ENCODE measurements around the gene IZUMO2.

DNA sequence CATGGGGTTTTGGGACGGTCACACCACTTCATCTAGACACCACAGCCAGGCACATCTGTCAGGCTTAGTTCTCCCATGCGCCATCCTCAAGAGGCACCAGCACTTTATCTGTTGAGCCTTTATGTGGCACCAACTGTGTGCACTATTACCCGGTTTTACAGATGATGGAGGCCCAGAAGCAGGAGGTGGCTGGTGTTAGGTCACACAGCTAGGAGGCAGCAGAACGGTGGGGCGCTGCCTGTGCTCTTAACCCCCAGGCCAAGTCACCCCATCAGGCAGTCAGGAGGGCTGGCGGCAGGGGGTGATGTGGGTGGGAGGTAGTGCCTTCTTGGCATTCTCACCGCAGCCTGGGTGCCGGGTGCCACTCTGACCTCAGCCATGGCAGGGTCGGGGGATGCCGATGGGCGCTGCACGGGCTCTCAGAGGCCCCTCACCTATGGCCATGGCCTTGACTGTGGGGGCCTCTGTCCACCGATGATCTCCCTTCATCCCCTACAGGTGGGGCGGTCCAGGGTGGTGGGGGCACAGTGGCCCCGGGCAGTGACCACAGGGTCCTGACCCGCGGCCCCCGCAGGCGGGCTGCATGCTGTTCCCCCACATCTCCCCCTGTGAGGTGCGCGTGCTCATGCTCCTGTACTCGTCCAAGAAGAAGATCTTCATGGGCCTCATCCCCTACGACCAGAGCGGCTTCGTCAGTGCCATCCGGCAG, 10.8 kb downstream of the PNKP start:
- PRO-cap, 5 experiments = no peak in any of the 5 experiments
- RAMPAGE, long total RNA, 2 experiments = no peak in any of the 2 experiments
- RRBS = no CpG with 5 or more reads among the region's 26 CpGs

DNA sequence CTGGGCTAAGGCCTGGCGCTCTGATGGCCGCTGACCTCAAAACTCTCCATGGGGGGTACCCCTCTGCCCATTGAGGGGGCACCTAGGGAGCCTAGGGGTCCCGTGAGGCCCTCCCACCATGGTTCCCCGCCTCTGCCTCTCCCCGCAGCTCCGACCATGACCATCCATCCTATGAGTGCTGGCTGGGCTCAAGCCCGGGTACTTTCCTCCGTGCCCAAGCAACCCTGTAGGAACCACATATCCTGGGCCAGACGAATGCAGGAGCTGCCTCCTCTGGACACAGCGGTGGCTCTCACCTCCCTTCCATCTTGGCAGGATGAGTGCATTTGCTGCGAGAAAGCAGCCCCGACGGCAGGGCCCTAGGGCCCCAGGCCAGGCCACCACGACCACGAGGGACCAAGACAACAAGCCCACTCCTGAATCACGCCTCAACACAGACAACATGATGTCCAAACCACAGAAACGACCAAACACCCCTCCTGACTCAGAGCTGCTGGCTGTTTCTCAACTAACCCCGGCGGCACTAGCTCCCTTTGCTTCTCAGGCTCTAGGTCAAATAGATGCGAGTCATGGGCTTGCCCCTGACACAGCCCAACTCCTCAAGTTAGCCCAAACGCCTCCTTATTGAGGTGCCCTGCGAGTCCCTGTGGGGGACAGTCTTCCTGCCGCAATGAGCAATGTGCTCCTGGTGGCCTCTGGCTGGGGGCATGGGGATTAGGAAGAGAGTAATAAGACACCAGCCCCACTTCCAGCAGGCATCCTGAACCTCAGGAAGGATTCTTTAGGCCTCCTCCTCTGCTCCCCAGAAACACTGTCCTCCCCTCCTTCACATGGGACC, 7.2 kb upstream of the ATF5 start:
- PRO-cap, 5 experiments = peak in 1 of 5 experiments; most common plus-strand start position 559 of the sequence (in 1); most common minus-strand start position 444 of the sequence (in 1)
- RAMPAGE, long total RNA, 2 experiments = no peak in any of the 2 experiments
- RRBS = no CpG with 5 or more reads among the region's 23 CpGs

GRCh38 chr19:49972005-49972429, 11.0 kb upstream of the SIGLEC11 start:
- PRO-cap, 5 experiments = no peak in any of the 5 experiments
- RAMPAGE, long total RNA, 2 experiments = no peak in any of the 2 experiments
- RRBS = 4% methylated on average over 2 of the region's 13 CpGs

DNA sequence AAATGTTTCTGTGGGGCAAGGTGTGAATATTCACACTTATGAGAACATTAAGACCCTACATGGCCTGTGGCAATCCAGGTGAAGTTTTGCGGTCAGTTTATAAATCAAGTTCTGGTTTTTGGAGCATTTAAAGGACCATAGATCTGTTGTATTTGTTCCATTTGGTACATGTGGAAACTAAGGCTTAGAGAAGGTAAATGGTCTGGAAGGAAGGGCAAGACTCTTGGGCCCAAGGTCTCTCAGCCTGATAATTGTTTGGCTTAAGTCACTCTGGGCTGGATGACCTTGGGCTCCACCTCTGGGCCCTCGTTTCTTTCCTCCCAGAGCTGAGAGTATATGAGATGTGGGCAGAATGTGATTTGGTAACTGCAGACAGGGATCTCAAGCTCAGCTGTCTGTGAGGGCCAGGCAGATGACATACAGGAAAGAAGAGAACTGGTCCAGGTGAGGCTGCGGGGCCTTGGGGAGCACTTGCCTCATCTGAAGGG, 1.4 kb downstream of the ZNF473 start:
- PRO-cap, 5 experiments = no peak in any of the 5 experiments
- RAMPAGE, long total RNA, 2 experiments = no peak in any of the 2 experiments
- RRBS = no CpG with 5 or more reads among the region's 3 CpGs

DNA sequence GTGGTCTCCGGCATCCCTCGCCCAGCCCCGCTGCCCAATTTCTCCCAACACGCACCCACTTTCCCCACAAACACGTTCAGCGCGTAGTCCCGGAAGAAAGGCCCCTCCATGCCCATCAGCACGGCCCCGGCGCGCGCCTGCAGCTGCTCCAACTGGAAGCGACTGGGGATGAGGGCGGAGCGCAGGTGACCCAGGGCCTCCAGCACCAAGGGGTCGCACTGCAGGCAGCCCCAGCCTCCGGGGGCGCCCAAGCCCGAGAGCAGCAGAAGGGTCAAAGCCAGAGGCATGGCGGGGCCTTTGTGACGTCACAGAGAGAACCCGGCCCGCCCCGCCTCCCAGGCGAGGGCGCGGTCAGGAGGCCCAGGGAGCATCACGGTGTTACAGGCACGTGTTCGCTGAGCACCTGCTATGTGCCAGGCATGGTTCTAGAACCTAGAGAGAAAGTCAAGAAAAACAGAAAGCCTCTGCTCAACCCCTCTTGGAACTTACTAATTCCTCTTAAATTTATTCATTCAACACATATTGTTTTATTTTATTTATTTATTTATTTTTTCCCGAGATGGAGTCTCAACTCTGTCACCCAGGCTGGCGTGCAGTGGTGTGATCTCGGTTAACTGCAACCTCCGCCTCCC, at the start of gene IZUMO2:
IZUMO2 (minus strand) TSS at position 374 of the 632 bp plus-strand sequence.
- PRO-cap, 5 experiments = no peak in any of the 5 experiments
- RAMPAGE, long total RNA, 2 experiments = no peak in any of the 2 experiments
- RRBS = 22% methylated on average over 19 of the region's 35 CpGs

DNA sequence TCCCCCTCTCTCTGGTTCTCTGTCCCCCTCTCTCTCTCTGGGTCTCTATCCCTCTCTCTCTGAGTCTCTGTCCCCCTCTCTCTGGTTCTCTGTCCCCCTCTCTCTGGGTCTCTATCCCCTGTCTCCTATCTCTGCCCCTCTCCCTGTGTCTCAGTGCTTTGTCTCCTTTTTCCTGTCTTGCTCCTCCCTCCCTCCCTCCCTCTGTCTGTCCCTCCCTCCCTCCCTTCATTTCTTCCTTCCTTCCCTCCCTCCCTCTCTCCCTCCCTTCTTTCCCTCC, 6.7 kb upstream of the IZUMO2 start:
- PRO-cap, 5 experiments = no peak in any of the 5 experiments
- RAMPAGE, long total RNA, 2 experiments = no peak in any of the 2 experiments

DNA sequence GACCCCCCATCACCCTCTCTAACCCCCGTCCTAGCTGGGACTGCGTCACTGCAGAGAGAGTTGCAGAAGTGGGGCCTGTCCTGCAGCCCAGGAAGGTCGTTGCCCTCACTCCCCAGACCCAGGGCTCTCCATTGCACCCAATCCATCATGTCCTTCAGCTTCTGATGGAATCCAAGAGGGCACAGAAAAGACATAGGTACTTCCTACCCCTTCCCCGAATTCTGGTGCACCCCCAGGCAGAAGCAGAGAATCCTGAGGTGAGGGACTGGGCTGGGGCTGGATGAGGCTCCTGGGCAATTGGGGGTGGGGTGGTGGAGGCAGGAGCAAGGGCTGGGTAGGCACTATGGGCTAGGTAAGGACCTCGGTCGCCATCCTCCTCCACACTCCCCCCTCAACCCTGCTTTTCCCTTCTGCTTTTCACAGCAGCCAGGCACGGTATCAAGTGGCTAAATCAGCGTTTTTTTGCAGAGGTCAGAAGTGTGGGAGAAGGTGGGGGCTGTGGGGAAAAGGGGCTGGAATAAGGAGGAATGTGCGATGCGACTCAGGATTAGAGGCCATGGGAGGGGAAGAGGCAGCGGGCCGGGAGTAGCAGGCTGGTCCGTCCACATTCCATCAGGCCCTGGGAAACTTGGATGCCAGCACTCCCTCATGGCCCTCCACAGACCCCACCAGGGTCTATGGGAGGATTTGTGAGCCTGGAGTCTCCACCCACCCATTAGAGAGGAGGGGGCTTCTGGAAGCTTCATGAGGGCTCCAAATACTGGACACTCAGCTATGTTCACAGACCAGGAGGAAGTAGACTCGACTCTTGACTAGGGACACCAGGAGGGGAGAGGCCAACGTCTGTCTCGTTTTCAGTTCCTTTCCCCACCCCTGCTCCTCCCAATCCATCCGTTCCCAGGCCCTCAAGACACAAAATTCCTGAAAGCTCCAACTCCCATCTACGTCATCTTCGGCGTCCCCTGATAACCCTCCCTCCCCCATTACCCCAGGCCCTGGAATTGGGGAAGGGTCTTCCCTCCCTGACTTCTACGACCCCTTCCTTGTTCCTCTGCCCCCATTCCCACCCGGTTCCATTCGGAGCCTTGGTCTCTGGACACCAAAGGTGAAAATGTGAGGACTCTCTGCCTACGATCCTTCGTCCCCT, 3.1 kb upstream of the KCNC3 start:
- PRO-cap, 5 experiments = peak in 1 of 5 experiments; most common plus-strand start position 547 of the sequence (in 1); most common minus-strand start position 384 of the sequence (in 1)
- RAMPAGE, long total RNA, 2 experiments = no peak in any of the 2 experiments
- RRBS = no CpG with 5 or more reads among the region's 25 CpGs

DNA sequence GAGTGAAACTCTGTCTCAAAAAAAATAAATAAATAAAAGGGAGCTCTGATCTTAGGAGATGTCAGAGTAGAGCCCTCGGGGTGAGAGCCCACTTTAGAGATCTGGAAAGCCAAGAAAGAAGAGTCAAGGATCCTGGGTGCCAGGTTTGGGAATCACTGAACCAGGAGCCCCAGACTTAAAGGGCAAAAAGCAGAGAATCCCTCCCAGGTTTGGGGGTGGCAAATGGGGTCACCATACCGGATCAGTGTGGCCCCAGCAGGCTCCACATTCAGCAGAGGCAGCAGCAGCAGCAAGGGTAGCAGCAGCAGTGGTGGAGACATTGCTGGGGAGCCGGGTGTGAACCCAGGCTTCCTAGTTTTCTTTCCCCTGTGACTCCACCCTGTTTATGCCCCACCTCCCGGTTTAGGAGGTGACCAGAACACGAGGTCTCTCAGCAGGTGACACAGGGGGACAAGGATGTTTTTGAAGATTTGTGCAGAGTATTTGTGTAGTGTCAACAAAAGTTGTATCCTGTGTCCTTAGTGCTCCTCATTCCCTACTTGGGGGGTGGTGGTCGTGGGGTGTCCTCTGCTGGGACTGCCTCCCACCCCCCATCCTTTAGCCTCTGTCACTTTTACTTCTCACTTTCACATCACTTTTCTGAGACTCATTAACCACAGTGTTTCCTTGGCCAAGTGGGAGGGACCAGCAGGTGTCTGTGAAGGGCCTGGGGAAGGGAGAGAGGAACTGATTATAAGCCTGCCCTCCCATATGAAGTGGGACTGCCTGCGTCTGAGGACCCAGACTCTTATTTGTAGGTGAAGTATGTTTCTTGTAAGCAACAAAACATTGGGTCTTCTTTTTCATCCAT, 15.5 kb upstream of the KCNC3 start:
- PRO-cap, 5 experiments = peak in 3 of 5 experiments; most common minus-strand start position 332 of the sequence (in 3)
- RAMPAGE, long total RNA, 2 experiments = start-site peak on the minus strand in 1 of 2 experiments, centred at position 328 of the sequence, 22 reads per replicate
- RRBS = 84% methylated on average over 3 of the region's 7 CpGs

- PRO-cap, 5 experiments = no peak in any of the 5 experiments
- RAMPAGE, long total RNA, 2 experiments = no peak in any of the 2 experiments
- RRBS = no CpG with 5 or more reads among the region's 9 CpGs
Measured at GRCh38 chr19:50380211-50380540, 3.9 kb downstream of the NR1H2 start.

DNA sequence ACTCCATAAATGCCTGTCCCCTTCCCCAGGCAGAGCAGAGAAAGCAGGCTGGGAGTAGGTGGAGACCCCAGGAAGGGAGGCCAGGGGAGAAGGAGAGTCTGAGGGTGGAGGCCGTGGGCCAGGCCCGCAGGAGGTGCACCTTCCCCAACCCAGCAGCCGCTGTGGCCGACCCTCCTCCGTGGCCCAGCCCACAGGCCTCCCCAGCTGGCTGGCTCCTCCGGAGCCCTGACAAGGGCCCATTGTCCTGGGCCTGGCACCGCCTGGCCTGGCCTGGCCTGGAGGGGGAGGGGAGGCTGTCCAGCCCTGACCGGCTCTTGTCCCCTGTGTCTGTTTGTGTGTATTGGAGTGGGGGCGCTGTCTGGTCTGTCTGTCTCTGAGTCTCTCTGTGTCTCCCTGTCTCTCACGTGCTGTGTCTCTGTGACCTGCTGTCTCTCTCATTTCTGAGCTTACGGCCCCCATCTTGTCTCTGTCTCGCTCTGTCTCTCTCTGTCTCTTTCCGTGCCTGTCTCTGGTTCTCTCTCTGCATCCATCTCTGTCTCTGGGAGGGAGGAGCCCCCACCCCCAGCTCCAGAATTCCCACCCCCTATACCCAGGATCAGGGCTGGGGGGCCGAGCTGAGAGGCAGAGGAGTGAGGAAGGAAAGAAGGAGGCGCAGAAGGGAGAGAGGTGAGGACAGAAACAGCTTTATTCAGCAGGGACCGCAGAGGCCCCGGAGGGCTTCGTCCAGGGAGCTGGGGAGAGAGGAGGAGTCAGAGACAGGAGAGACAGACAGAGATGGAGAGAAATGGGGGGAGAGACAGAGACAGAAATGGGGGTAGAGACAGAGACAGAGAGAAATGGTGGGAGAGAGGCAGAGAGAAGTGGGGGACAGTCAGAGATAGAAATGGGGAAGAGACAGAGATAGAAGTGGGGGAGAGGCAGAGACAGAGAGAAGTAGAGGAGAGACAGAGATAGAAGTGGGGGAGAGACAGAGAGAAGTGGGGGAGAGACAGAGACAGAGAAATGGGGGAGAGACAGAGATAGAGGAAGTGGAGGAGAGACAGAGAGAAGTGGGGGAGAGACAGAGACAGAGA, 14.0 kb downstream of the JOSD2 start:
- PRO-cap, 5 experiments = no peak in any of the 5 experiments
- RAMPAGE, long total RNA, 2 experiments = no peak in any of the 2 experiments
- RRBS = 31% methylated on average over 2 of the region's 18 CpGs

GRCh38 chr19:50556490-50557062, 11.7 kb downstream of the LRRC4B start:
- PRO-cap, 5 experiments = no peak in any of the 5 experiments
- RAMPAGE, long total RNA, 2 experiments = no peak in any of the 2 experiments
- RRBS = 2% methylated on average over 14 of the region's 35 CpGs

GRCh38 chr19:50566040-50566592, 2.1 kb downstream of the LRRC4B start:
- PRO-cap, 5 experiments = no peak in any of the 5 experiments
- RAMPAGE, long total RNA, 2 experiments = no peak in any of the 2 experiments
- RRBS = 1% methylated on average over 9 of the region's 28 CpGs

GRCh38 chr19:50728308-50728853, 5.2 kb downstream of the CLEC11A start:
- PRO-cap, 5 experiments = peak in 4 of 5 experiments; most common minus-strand start chr19:50728477 (in 4)
- RAMPAGE, long total RNA, 2 experiments = no peak in any of the 2 experiments
- RRBS = no CpG with 5 or more reads among the region's 31 CpGs

GRCh38 chr19:50790850-50791230, 625 bp downstream of the ACP4 start:
- PRO-cap, 5 experiments = no peak in any of the 5 experiments
- RAMPAGE, long total RNA, 2 experiments = no peak in any of the 2 experiments
- RRBS = no CpG with 5 or more reads among the region's 6 CpGs

GRCh38 chr19:50803558-50804309, 13.5 kb downstream of the ACP4 start:
- PRO-cap, 5 experiments = no peak in any of the 5 experiments
- RAMPAGE, long total RNA, 2 experiments = no peak in any of the 2 experiments
- RRBS = no CpG with 5 or more reads among the region's 31 CpGs

GRCh38 chr19:50875960-50876500, 2.8 kb downstream of the KLK2 start:
- PRO-cap, 5 experiments = no peak in any of the 5 experiments
- RAMPAGE, long total RNA, 2 experiments = no peak in any of the 2 experiments
- RRBS = no CpG with 5 or more reads among the region's 6 CpGs

- PRO-cap, 5 experiments = peak in 4 of 5 experiments; most common plus-strand start chr19:51119800 (in 3); most common minus-strand start chr19:51119670 (in 4)
- RAMPAGE, long total RNA, 2 experiments = no peak in any of the 2 experiments
- RRBS = no CpG with 5 or more reads among the region's 3 CpGs
Measured at GRCh38 chr19:51119613-51119896, 5.2 kb upstream of the SIGLEC9 start.

DNA sequence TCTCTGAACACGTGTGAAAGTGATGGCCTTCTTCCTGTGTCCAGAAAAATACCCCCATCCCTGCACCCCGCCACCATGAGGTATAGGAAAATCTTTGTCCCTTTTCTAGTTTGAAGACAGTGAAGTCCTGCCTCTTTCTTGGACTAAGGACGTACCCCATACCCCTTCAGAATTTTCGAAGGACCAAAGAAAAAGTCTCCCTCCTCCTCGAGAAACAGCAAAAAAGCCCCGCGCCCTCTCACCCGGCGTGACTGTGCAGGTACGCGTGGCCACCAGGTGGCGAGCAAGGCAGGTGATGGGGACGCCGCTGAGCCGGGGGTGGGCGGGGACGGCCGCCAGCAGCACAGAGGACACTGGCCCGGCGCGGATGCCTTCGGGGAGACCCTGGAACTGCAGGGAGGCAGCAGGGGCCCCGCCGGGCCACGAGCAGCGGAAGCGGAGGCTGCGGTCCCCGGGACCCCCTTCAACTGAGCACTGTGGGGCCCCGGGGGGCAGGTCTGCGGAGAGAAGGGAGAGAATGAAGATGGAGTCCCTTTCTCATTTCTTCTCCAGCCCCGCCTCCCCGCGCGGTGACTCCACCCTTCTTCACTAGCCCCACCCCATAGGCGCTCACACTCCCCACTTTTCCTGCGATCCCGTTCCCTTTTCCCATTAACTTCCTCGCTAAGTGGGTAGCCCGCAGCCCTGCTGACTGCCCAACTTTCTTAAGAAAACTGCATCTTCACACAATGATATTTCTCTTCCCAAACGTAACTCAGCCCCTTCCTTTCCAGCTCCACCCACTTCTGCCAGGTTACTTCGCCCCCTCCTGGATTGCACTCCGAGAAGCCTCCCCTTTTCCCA, 3.1 kb downstream of the VSIG10L start:
- PRO-cap, 5 experiments = peak in 1 of 5 experiments; most common plus-strand start position 651 of the sequence (in 1); most common minus-strand start position 550 of the sequence (in 1)
- RAMPAGE, long total RNA, 2 experiments = no peak in any of the 2 experiments
- RRBS = 2% methylated on average over 22 of the region's 43 CpGs

- PRO-cap, 5 experiments = peak in 2 of 5 experiments; most common plus-strand start chr19:51356466 (in 1); most common minus-strand start chr19:51356268 (in 1)
- RAMPAGE, long total RNA, 2 experiments = no peak in any of the 2 experiments
- RRBS = no CpG with 5 or more reads among the region's 9 CpGs
Measured at GRCh38 chr19:51356212-51356813, 9.9 kb downstream of the ETFB start.

DNA sequence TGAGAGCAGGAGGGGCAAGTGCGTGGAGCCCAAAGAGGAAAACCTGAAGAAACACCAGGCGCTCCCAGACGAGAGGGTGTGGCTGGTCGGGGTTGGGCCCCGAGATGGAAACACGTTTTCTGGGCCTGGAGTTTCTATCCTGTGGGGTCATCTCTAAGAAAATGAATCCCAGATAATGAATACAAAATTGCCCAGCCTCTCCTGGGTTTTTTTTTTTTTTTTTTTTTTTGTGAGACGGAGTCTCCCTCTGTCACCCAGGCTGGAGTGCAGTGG, 4.8 kb downstream of the ETFB start:
- PRO-cap, 5 experiments = no peak in any of the 5 experiments
- RAMPAGE, long total RNA, 2 experiments = no peak in any of the 2 experiments
- RRBS = no CpG with 5 or more reads among the region's 7 CpGs

All from liver (tissue), 9 donors.